Right common carotid artery plus branches (tissue), 1 donor: Measurements from ENCODE around the genes FNBP1 and NUP214.

- PRO-cap = no peak
These were observed 32.7 kb downstream of the FNBP1 start for GRCh38 chr9:130010002-130011038.

DNA sequence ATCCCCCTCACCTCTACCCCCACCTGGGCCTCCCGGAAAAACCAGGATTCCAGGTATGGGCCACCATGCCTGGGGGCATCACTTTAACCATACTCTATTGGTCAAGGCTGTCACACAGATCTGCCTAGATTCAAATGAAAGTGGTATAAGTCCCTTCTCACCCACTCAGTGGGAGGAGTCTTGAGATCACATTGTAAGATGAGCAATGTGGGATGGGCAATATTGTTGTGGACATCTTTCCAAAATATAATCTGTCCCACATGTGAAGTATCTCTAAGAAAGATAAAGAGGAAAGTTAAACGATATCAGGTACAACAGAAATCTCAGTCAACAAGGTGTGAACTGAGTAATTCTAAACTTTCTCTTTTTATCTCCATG, 15.0 kb downstream of the FNBP1 start:
- PRO-cap = no peak

DNA sequence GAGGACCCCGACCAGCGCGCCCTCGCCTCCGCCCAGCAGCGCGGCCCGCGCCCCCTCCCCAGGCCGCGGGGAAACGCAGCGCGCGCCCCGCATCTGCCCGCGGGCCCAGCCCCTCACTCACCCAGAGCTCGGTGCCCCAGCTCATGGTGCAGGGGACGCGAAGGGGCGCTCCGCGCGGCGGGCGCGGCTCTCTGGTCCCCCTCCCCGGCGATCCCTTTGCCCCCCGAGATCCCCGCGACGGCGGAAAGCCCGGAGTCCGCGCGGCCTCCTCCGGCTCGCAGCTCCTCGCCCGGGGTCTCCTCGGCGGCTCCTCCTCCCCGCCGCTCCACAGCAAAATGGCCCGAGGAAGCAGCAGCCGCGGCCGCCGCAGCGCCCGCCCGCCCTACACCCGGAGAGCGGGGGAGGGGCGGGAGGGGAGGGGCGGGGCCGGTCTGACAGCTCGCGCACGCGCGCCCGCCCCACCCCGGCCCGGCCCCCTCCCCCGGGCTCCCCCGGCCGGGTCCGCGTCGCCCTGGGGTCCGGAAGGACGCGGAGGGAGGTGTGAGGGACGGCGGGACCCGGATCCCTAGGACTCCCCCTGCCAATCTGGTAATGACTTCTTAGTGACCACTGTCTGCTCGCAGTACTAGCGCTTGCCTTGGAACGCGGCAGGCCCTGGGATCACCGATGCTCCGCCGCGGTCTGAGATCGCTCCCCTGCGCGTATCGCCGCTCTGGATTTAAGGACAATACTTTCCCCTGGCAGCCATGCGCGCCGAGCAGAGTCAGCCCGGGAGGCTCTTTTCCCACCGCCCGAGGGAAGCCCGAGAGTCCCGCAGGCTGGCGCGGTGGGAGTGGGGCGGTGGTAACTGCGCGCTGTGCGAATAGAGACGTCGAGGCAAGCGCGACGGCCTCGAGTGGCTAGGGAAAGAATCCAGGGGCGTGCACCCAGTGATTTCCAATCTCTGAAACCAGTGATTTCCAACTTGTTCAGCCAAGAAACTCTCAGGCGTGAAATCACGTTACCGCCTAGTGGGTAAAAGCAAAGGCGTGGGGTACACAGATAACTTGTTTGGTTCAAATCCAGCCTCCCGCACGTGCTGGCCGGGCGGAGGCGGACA, at the start of gene FNBP1:
FNBP1 (minus strand) TSS at position 359 of the 1,099 bp plus-strand sequence.
- PRO-cap = bidirectional peak, plus-strand start at position 514 of the sequence, minus-strand start at position 329 of the sequence; bidirectional peak, plus-strand start outside the sequence, minus-strand start at position 951 of the sequence

- PRO-cap = no peak
These were observed 599 bp downstream of the GPR107 start for GRCh38 chr9:130054123-130054887.

- PRO-cap = no peak
These were observed 37.0 kb upstream of the NCS1 start for GRCh38 chr9:130134965-130135790.

DNA sequence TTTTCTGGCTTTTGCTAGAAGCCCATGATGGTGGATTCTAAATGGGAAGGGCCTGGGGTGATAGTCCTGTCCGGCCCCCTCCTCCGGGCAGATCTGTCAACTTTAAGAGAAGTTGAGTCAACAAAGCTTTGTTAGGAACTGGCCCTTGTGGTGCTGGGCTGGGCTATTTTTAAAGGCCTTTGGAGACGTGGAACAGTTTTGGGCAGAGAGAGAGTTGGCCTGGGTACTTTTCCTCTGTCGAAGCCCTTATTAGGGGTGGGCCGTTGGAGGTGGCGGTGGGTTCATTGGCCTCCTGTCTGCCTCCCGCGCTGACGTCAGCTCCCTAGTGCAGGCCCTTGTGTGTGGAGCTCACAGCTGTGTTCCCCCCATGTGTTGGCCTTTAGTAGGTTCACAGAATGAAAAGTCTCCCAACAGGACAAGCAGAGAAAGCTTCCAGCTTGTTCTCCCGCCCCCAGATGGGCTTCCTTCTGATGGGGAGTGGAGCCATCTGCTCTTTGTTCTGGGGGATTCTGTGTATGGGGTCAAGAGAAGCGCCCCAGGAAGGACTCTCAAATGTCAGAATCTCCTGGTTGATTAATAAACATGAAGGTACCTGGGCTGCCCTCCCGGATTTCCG, 2.7 kb downstream of the NCS1 start:
- PRO-cap = bidirectional peak, plus-strand start at position 387 of the sequence, minus-strand start at position 95 of the sequence

GRCh38 chr9:130193307-130193977, 21.2 kb downstream of the NCS1 start:
- PRO-cap = bidirectional peak, plus-strand start at chr9:130193332, minus-strand start at chr9:130193214; bidirectional peak, plus-strand start at chr9:130193824, minus-strand start at chr9:130193754

GRCh38 chr9:130266179-130267025, 842 bp downstream of the HMCN2 start:
- PRO-cap = bidirectional peak, plus-strand start at chr9:130266493, minus-strand start at chr9:130266390; unidirectional peak, minus-strand start at chr9:130266693; unidirectional peak, minus-strand start at chr9:130266904; unidirectional peak, minus-strand start at chr9:130266938

DNA sequence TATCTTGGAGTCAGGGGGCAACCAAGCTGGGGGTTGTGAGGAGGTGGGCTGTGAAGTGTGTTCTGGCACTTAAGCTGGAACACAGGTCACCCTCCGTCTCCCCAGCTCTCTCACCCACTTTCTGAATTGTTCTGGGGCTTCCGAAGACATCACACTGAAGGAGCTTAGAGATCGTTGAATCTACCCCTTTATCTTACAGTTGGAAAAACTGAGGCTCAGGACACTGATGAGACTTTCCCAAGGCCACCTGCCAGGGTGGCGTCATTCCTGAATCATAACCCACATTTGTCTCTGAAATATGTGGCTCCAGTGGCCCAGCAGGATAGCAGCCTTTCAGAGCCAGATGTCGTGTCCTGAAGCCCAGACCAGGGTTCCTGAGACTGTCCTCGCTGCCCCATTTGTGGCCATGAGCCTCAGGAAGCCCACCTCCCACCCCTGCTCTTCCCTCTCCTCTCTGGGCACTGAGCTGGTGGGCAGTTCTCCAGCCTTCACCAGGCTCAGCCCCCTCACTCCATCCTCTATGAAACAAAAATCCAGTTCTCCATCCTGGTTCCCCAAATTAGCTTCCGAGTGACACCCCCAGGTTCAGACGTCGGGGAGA, 2.3 kb downstream of the HMCN2 start:
- PRO-cap = unidirectional peak, plus-strand start at position 336 of the sequence

DNA sequence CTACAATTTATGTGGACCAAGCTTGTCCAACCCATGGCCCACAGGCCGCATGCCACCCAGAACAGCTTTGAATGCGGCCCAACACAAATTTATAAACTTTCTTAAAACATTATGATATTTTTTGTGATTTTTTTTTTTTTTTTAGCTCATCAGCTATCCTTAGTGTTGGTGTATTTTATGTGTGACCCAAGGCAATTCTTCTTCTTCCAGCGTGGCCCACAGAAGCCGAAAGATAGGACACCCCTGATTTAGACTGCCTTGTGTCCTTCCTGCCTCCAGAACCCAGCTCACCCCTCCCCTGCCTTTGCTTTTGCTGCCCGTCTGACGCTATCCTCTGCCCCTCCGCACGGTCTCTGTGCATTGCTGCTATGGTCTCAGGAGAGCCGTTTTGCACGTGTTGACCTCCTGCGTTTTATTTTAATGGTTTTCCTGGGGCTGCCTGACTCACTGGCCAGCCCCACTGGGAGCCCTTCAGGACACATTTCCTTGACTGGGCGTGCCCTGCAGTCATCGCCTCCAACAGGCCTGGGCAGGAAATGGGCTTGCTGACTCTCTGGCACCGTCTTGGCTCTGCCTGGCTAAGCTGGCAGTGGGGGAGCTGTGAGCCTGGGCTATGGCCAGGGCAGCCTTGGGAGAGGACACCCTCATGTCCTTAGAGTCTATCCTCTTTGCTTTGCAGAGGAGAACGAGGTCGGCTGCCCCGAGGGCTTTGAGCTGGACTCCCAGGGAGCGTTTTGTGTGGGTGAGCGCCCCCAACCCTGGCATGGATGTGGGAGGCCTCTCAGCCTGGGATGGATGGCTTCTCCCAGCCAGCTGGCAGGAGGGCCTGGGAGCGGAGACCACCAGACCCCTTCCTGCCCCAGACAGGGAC, 17.9 kb upstream of the ASS1 start:
- PRO-cap = no peak

GRCh38 chr9:130438618-130439163, 6.1 kb upstream of the ASS1 start:
- PRO-cap = no peak

GRCh38 chr9:130494710-130495083, 49.9 kb downstream of the ASS1 start:
- PRO-cap = no peak

GRCh38 chr9:130499394-130499654, 54.6 kb downstream of the ASS1 start:
- PRO-cap = no peak

- PRO-cap = no peak
These were observed 43.3 kb upstream of the FUBP3 start for GRCh38 chr9:130535900-130536708.

- PRO-cap = no peak
These were observed 38.3 kb downstream of the FUBP3 start for GRCh38 chr9:130617704-130618140.

DNA sequence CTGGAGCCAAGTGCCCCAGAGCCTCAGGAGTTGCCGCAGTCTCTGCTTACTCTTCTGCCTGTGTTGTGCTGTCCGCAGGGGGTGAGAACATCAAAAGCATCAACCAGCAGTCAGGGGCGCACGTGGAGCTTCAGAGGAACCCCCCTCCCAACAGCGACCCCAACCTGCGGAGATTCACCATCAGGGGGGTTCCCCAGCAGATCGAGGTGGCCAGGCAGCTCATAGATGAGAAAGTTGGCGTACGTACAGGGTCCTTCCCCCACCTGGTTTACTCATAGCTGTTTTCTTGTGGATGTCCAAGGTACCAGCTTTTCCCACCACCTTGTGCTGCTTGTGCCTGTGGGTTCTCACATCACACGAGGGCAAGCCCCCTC, 33.9 kb upstream of the PRDM12 start:
- PRO-cap = no peak

GRCh38 chr9:130690222-130690625, 3.4 kb upstream of the EXOSC2 start:
- PRO-cap = bidirectional peak, plus-strand start at chr9:130690312, minus-strand start at chr9:130690063; unidirectional peak, plus-strand start at chr9:130690483

GRCh38 chr9:131111726-131112373, 13.5 kb upstream of the NUP214 start:
- PRO-cap = no peak

DNA sequence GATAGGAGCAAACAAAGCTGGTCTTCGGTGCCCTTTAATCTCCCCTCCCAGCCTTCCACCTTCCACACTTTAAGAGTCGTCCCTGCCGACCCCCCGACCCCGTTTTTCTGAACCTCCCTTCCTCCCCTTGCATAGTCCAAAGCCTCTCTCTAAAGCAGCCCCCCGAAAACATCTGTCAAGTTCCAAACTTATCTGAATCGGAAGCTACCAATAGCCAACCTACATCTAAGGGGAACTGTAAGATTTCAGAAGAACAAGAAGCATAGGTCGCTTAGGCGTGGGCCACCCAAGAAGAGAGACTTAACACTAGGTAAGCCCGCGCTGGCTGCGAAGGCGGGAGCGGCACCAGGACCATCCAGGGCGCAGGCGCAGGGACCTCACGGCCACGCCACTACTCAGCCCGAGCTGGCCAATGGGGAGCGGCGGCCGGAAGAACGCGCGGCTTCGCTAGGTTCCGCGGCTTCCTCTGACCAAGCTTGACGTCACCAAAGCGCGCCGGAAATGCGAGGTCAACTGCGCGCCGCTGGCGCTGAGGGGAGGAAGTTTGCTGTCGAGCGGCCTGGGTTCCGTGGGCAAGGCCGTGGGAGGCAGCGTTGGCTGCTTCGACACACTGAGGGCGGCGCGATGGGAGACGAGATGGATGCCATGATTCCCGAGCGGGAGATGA, at the start of gene NUP214:
NUP214 (plus strand) TSS at position 506 of the 667 bp plus-strand sequence.
- PRO-cap = bidirectional peak, plus-strand start at position 529 of the sequence, minus-strand start at position 329 of the sequence

DNA sequence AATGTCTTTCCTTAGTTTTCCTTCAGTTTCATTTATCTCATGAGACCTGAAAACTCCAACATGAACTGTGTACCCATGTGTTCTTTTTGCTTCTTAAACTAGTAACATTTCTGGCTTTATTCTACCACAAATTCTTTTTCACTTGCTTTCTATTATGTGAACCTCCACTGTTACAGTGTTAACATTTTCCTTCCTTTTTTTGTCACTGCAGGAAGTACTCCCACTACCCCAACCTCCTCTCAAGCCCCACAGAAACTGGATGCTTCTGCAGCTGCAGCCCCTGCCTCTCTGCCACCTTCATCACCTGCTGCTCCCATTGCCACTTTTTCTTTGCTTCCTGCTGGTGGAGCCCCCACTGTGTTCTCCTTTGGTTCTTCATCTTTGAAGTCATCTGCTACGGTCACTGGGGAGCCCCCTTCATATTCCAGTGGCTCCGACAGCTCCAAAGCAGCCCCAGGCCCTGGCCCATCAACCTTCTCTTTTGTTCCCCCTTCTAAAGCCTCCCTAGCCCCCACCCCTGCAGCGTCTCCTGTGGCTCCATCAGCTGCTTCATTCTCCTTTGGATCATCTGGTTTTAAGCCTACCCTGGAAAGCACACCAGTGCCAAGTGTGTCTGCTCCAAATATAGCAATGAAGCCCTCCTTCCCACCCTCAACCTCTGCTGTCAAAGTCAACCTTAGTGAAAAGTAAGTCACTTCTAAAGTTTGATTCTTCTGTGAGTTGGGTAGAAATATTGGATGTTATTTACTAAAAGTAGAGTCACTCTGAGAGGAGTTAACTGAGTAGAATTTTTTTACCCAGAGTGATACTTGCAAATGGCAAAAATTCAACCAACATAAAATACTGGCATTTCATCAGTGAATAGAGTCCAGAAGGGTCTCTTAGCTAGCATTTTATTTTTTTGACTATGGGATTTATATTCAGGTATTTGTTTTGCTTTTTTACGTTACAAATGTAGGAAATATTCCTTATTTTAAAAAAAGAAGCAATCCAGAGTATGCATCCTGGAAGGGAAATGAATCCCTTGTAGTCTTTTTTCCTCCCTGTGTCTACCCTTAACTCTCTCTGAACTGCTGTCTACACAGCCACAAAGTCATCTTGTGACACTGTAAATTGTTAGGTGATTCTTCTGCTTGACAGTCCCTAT, 19.1 kb downstream of the NUP214 start:
- PRO-cap = no peak